ENCODE measurements around the genes LIG1, CARD8, KCNJ14 and FAM83E.

- RRBS, 2 experiments: 100% methylated on average over 1 of the region's 8 CpGs
These were observed 1.2 kb upstream of the KPTN start for GRCh38 chr19:47485136-47485790.

- RRBS, 2 experiments: no CpG with 5 or more reads among the region's 9 CpGs
These were observed 4.9 kb upstream of the KPTN start for GRCh38 chr19:47488949-47489375.

GRCh38 chr19:47497609-47498199 is 13.7 kb upstream of the KPTN start:
- RRBS, 2 experiments: no CpG with 5 or more reads among the region's 11 CpGs

DNA sequence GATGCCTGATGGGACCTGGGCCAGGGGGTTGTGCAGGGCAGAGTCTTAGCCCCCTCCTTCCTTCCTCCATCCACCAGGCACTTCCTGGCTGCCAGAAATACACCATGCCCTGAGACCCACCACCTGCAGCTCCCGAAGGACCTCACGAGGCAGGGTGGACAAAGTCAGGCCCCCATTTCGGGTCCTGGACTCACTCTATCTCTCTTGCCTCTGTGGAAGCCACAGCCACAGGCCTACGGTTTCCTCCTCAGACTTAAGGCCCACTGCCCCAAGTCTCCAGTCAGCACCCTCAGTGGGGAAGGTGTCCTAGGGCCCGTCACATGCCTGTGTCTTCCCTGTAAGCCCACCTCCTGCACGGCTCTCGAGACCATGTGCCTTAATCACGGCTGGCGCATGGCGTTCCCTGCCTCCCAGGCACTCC is 7.5 kb downstream of the NAPA start:
- RRBS, 2 experiments: no CpG with 5 or more reads among the region's 10 CpGs

DNA sequence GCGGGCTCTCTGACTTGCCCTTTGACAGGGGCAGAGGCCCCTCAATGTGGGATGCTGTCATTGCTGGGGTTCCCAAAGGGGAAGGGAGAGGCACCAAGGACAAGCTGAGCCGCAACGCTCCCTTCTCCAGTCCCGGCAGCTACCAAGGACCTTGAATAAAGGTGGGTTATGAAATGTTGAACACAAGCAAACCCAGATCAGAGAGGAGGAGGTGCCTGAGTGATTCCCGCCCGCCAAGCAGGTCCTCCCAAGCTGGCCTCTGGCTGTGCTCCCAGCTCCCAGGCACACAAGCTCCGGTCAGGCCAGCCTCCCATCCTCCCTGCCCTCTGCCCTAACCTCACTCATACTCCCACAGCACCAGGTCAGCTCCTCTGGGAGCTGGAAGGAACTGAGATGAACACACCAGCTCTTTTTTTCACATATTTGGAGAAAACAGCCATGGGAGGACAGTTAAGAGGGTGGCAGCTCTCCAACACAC is 3.8 kb downstream of the NAPA start:
- RRBS, 2 experiments: no CpG with 5 or more reads among the region's 7 CpGs

- RRBS, 2 experiments: no CpG with 5 or more reads among the region's 5 CpGs
These were observed 9.9 kb downstream of the EHD2 start for GRCh38 chr19:47723061-47723495.

GRCh38 chr19:47748973-47749777 is 3.8 kb downstream of the NOP53 start:
- RRBS, 2 experiments: no CpG with 5 or more reads among the region's 14 CpGs

DNA sequence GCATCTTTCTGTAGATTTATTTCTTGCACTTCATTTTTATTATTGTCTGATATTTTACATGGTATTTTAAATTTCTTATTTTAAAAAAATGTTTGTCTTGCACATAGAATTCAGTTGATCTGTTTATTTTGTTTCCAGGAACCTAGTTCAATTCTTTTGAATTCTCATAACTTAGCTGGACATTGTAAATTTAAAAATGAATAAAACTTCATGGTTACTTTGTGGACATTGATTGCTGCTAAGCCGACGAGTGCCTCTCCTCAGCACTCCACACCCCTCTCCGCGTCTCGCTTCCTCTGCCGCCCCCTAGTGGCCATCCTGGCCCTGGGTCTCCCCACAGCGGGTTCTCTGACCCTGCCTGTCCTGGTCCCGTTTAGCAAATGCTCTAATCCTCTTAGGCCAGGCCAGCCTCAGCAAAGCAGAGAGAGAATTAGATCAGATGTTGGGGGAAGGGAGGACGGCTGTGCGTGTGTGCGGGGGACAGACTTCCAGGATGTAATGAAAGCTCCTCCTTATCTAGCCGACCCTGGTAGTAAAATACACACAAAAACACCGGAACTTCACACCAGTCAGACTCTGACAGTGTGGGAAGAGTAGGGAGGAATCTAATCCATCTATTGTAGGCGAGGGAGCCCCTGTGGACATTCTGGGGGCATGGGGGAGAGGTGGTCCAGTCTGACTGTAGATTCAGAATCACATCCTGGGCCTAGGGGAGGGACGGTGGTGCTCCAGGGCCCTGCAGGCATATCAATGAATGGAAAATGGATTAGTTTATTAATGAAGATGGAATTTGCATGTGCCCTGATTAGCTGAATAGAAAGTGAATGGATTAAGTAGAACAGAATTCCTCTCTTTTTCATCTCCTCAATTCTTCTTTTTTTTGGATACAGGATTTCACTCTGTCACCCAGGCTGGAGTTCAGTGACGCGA is 4.5 kb downstream of the TPRX2 start:
- RRBS, 2 experiments: no CpG with 5 or more reads among the region's 17 CpGs

GRCh38 chr19:47882816-47883421 is 3.2 kb downstream of the SULT2A1 start:
- RRBS, 2 experiments: no CpG with 5 or more reads among the region's 4 CpGs

DNA sequence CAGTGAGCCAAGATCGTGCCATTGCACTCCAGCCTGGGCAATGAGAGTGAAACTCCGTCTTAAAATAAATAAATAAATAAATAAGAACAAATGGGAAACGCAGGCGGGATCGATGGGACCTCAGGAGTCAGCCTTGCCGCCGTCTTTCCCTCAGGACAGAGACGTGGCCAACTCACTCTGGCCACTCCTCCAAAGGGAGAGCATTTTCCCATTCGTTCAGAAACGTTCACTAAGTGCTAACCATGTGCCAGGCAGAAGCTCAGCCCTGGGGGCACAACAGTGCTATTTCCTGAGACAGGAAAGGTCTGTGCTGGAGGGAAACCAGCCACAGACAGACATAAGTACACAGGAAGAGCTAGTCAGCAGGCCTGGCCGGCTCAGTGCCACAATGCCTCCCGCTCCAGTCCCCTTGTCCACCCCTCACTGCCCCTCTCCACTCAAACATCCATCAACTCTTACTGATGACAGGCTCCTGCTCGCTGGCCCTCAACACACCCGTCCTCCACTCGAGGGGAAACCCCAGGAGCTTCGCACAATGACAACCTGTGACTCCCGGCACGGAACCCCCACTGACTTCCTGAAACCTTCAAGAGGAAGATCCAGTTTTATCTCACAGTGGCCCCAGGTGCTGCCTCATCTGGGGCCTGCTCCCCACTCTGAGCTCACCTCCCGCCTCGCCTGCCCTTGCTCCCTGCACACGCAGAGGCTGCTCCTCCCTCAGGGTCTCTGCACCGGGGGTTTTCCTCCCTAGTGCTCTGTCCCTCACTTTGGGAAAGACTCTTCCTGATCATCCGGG is 11.3 kb upstream of the PLA2G4C start:
- RRBS, 2 experiments: 88 to 100% methylated on average over 2 of the region's 23 CpGs

GRCh38 chr19:48169895-48170858 is at the start of gene LIG1:
Gene LIG1, minus strand, starts transcription at chr19:48170344.
- RRBS, 2 experiments: under 1 to 2% methylated on average over 6 of the region's 89 CpGs

- RRBS, 2 experiments: no CpG with 5 or more reads among the region's 22 CpGs
These were observed 548 bp downstream of the ZSWIM9 start for GRCh38 chr19:48170859-48171597.

- RRBS, 2 experiments: no CpG with 5 or more reads among the region's 7 CpGs
These were observed 24.9 kb downstream of the CARD8 start for GRCh38 chr19:48230870-48231138.

DNA sequence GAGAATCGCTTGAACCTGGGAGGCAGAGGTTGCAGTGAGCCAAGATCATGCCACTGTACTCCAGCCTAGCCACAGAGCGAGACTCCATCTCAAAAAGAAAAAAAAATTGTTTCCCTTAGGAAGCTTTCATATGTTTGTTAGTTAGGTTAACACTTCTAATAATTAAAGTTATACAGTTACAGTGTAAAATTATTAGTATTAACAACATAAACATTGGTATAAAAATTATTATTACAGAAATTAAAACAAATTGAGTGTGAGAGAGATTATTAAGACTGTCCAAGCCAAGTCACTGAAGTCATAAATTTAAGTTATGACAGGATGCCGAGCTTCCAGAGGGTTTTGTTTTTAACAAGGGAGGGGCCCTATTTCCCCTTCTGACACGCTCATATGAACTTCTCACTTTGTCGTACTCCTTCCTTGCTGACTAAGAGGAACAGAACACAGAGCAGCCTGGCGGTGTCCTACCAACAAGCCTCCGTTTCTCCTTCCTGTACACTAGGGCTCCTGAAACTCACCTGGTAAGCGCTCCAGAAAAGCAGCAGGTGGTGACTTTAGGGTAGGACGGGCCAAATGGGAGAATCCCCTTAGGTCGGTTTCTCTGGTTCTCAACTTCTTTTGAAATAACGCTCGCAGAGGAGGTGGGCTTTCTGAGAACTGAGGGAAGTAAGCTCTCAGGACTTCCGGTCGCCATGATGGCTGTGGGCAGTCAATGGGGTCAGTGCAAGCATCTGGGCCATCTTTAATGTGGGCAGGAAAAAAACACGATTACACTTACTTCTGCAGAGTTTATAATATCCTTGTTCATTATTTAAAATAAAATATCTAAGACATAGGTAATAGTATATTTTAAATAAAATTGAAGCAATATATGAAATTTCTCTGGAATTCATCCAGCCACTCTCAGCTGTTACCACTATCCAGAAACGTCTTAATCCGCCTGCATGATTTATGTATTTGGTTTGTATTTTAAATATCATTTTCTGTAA is at the start of gene CARD8:
TSS of gene CARD8 (minus strand) at position 639 of the 989 bp plus-strand sequence.
- RRBS, 2 experiments: no CpG with 5 or more reads among the region's 17 CpGs

DNA sequence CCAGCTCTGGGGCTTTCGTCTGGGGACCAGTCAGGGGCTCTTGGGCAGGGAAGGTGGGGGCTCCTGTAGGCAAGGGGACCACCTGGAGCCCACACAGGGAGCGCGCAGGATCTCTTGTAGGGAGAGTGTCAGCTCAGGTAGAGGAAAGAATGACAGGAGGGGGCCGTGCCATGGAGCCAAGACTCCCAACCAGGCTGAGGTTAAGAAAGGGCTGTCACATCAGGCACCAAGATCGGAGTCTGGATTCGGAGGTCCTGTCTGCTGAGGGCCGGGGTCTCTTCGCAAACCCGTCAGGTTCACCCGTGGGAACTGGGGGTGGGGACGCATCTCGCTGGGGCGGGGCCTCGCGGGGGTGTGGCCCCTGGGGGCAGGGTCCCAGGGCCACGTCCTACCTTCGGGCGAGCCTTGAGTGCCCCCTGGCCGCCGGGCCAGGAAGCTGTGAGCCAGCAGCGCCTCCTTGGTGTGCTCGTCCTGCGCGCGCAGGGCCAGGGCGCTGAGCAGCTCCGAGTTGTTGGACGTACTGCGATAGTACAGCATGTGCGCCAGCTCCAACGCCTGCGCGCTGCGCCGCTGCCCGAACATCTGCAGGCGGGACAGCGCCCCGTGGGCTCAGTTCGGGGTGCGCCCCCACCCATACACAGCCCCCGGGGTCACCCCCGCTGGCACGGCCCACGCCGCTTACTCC is 8.4 kb downstream of the EMP3 start:
- RRBS, 2 experiments: no CpG with 5 or more reads among the region's 46 CpGs

- RRBS, 2 experiments: no CpG with 5 or more reads among the region's 10 CpGs
These were observed 5.4 kb downstream of the GRIN2D start for GRCh38 chr19:48398882-48399162.

DNA sequence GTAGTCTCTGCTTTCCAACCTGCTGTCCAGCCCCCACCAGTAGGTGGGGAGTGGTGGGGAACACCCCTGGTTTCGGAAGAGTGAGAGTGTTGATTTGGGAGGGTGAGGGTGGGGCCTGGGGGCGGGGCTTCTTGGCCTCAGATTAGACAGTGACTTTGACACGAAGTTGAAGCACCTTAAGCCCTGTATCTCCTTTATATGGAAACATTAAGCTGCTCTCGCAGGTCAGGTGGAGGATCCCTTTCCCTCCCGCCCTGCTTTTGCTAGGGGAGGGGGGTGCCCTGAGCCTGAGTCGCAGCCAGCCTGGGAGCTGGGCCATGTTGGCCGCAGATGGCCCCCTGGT is at the start of gene KCNJ14:
TSS of gene KCNJ14 (plus strand) at position 290 of the 343 bp plus-strand sequence.
- RRBS, 2 experiments: no CpG with 5 or more reads among the region's 7 CpGs

DNA sequence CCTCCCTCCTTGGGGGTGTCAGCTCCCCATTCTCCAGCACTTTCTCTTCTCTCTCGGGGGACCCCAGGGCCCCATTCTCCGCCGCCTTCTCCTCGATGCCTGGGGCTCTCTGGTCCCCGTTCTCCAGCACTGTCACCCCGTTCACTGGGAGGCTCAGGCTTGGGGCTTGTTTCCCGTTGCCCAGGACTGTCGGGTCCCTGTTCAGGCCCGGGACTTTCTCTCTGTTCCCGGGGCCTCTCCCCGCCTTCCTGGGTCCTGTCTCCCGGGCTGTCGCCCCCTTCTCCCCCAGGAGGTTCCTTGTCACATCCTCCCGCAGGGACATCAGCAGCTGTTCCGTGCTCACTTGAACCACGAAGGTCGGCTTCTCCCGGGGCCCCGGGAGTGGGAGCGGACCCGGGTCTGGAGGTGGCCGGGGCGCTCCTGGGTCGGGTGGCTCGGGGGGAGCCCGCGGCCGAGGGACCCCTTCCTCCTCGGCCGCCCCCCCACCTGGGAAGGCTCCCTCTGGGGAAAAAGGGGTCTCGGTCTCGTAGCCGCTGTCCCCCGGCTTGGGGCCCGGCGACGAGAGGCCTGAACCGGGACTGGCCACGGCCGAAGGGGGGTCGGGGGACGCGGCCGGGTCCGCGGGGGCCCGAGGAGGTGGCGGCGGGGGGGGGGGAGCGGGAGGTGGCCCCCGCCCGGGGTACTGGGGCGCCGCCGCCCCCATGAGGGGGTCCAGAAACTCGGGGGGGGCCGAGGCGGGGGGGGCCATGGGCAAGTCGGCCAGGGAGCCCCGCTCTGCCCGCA is 13.3 kb downstream of the LMTK3 start:
- RRBS, 2 experiments: 76 to 80% methylated on average over 18 to 23 of the region's 61 CpGs

- RRBS, 2 experiments: no CpG with 5 or more reads among the region's 18 CpGs
These were observed 7.1 kb upstream of the SULT2B1 start for GRCh38 chr19:48544638-48545456.

- RRBS, 2 experiments: 67 to 88% methylated on average over 20 of the region's 36 CpGs
These were observed at the start of gene FAM83E for GRCh38 chr19:48614548-48615657. Gene FAM83E, minus strand, starts transcription at chr19:48615076.